Fibroblast of the aortic adventitia (primary cell): ENCODE measurements around a stretch of chr22.

- CAGE, long polyA plus RNA: no peak
Measured at GRCh38 chr22:50674610-50675566, 46.9 kb upstream of the ARSA start.

DNA sequence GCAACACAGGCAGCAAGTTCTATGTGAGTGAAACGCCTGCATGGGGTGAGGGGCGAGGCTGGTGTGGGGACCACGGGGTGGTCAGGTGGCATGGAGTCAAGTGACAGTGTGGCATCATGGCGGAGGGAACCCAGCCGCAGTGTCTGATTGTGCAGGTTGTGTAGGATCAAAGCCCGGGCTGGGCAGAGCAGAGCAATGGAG lies 37.5 kb upstream of the ACR start:
- CAGE, long polyA plus RNA: no peak